ENCODE measurements around a stretch of chr10.

DNA sequence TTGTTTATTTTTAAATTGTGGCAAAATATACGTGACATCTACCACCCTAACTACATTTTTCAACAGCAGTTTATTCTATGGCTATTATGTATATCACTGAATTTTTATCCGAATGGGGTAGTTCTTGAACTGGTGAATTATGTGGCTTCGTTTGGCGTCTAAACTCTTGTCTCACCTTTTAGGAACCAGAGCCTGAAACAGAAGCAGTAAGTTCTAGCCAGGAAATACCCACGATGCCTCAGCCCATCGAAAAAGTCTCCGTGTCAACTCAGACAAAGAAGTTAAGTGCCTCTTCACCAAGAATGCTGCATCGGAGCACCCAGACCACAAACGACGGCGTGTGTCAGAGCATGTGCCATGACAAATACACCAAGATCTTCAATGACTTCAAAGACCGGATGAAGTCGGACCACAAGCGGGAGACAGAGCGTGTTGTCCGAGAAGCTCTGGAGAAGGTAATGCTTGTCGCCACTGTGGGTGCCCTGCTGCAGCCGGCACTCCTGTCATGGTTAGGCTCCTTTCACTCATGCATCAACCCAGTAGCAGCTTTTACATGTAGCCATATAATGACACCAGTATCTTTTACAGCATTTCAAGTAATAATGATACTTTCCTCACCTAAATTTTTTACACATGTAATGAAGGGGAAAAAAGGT lies 113.0 kb downstream of the ZMYND11 start:
- PRO-cap: no peak
- RAMPAGE, long total RNA: no peak
- RRBS: 98% methylated on average over 6 of the region's 18 CpGs

DNA sequence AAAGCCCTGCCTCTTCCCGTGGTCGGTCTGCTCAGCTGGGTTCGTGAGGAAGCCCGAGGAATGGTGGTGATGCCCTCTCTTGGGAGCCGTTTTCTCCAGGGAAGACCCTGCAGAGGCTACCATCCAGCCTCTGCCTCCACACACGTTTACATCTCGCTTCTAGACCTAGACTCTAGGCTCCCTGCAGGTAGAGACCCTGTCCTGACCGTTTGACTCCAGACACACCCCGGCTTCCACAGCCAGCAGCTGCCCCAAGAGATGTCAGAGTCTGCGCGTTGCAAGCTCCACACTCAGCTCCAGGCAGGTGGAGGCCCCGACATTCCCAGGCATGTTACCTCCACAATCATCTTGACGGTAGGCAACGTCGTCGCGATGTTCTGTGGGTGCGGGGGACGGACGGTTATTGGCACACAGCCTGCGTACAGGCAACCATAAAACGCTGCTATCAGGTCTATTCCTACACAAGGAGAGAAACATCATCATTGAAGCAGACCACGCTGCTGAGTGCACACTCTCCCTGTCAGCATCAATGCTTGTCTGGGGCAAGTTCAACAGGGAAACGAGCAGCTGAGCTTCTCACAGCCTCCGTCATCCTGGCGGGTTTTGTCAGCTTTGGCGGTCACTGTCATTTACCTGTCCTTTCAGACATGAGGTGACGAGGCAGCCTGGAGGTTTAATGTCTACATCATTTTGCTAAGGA lies 213.2 kb downstream of the ZMYND11 start:
- PRO-cap: no peak
- RAMPAGE, long total RNA: no peak
- RRBS: no CpG with 5 or more reads among the region's 28 CpGs

DNA sequence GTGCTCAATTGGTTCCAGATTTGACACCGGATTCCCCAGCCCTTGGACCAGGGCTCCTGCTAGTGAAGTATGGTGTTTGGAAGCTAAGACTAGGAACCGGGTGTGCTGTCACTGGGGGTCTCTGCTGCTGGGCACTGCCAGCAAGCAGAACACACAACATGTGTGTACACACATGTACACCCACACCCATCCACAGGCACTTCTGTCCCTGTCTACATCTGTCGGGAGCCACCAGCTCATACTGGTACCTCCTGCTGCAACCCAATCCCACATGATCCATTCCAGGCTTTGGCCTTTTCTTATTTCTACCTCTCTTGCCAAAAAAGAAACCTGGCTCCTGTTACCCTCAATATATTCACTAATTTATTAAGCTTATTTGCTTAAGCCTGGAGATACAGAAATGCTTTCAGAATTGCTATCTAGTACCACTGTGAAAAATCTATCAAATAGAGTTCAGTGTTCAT lies 246.0 kb downstream of the DIP2C start:
- PRO-cap: no peak
- RAMPAGE, long total RNA: no peak
- RRBS: no CpG with 5 or more reads among the region's 3 CpGs

DNA sequence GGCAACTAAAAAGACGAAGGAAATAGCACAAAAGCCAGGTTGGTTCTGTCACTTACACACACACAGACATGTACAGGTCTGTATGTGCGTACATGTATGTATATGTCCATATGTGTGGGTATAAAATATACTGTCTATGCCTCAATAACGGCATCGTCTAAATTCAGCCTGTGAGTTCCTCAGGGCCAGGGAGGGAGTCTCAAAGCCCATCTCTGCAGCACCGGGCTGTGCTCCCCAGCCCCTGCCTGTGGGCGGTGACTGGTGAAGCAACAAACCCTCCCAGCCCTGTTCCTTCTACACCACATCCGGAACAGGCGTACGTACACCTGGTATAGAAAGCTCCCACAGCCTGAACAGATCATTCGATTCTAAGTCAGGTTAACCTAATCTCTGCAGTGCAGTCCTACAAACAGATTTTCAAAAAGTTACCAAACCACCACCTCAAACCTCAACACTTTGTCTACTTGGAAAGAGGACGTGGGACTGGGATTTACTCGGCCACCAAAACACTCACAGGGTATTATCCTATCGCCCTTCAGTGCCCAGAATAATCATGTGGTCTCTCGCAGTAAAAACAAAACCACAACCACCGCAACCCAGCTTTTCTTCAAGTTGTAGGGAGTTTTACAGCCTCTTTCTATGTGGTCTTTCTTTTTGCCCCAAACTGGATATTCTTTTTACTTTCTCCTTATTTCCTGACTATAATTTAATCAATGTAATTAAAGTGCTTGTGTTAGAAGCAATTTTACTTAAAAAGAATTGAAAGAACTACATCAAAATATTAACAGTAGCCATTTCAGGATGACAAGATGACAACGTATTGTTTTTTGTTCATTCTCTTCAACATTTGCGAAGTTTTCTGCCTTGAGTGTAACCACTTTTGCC lies 238.4 kb downstream of the DIP2C start:
- PRO-cap: no peak
- RAMPAGE, long total RNA: no peak
- RRBS: 48% methylated on average over 3 of the region's 17 CpGs

GRCh38 chr10:458354-458901 lies 231.0 kb downstream of the DIP2C start:
- PRO-cap: no peak
- RAMPAGE, long total RNA: no peak
- RRBS: 78% methylated on average over 6 of the region's 23 CpGs

DNA sequence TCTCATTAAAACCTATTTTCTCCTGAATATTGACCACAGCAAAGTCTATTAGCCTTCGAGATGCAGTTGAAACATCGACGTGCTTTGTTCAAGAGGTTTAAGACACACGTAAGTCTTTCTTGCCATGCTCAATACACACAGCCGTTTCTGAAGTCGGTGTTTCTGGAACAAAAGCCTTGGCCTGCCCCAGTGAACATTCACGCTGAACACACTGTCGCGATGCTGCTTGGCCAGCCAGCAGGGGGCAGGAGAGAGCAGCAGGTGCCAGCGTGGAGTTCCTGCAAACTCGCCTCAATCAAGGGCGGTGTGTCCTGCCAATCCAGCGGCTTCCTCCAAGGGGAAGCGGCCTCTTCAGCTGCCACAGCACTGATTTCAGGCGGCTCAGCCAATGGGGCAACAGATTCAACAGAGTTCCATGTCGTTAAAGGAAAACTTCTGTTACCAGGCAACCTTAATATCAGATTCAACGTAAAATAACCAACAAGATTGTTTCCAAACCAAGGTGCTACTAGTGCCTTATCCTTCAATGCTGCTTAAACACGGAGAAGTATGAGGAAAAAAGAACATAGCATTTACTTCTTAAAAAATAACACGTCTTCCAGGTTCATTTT lies 178.4 kb downstream of the DIP2C start:
- PRO-cap: no peak
- RAMPAGE, long total RNA: no peak
- RRBS: no CpG with 5 or more reads among the region's 19 CpGs

GRCh38 chr10:546969-547436 lies 142.5 kb downstream of the DIP2C start:
- PRO-cap: no peak
- RAMPAGE, long total RNA: no peak
- RRBS: no CpG with 5 or more reads among the region's 9 CpGs

- PRO-cap: no peak
- RAMPAGE, long total RNA: no peak
- RRBS: no CpG with 5 or more reads among the region's 5 CpGs
Observed at GRCh38 chr10:645487-645990, 43.9 kb downstream of the DIP2C start.

DNA sequence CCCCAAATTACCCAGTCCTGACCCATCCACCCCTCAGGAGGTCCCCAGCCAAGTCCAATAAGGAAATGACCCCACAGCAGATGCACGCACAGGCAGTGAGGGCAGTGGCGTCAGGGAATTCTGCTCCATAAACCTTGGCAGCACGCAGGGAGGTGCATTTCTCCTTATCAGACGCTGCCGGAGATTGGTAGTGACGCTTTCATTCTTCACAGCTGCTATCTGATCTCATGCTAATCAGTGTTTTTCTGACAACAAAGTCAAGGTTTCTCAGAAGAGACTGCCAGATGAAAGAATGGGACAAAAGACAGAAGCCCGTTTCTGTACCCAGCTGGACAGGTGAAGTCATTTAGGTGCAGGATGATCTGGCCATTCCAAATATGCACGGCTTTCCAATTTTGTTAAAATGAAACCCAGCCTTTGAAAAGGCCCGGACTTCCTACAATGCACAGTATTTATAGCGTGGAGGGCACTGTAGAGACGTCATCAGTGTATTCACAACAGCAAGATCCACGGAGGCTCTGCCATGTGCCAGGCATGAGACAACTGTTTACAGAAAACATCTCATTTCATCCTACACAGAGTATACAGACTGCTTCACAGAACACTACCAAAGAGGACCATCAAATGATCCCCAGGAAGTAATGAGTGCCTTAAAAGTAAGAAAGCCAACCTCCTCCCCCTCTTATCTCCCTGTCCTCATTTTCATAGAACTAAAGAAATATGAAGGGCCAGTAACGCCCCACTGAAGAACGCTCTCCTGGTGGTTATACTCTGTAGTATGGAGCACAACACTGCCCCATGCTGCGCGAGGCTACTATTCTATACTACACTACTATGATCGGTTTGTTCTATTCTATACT lies 35.2 kb downstream of the DIP2C start:
- PRO-cap: no peak
- RAMPAGE, long total RNA: no peak
- RRBS: no CpG with 5 or more reads among the region's 17 CpGs

DNA sequence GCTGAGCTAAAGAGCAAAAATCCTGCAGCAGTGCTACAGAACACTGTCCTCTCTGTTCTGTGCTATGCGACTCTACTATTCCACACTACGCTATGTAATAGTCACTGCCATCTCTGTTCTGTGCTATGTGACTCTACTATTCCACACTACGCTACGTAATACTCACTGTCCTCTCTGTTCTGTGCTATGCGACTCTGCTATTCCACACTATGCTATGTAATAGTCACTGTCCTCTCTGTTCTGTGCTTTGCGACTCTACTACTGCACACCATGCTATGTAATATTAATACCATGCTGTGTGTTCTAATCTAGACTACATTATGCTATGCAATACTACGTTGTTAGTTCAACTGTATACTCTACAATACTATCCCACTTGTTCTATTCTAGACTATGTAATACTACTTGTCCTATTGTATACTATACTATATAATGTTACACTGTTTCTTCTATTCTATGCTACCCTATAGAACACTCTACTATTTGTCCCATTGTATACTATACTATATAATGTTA lies 34.1 kb downstream of the DIP2C start:
- PRO-cap: no peak
- RAMPAGE, long total RNA: no peak
- RRBS: no CpG with 5 or more reads among the region's 7 CpGs

- PRO-cap: no peak
- RAMPAGE, long total RNA: no peak
- RRBS: no CpG with 5 or more reads among the region's 10 CpGs
Observed at GRCh38 chr10:673534-674096, 15.9 kb downstream of the DIP2C start.

DNA sequence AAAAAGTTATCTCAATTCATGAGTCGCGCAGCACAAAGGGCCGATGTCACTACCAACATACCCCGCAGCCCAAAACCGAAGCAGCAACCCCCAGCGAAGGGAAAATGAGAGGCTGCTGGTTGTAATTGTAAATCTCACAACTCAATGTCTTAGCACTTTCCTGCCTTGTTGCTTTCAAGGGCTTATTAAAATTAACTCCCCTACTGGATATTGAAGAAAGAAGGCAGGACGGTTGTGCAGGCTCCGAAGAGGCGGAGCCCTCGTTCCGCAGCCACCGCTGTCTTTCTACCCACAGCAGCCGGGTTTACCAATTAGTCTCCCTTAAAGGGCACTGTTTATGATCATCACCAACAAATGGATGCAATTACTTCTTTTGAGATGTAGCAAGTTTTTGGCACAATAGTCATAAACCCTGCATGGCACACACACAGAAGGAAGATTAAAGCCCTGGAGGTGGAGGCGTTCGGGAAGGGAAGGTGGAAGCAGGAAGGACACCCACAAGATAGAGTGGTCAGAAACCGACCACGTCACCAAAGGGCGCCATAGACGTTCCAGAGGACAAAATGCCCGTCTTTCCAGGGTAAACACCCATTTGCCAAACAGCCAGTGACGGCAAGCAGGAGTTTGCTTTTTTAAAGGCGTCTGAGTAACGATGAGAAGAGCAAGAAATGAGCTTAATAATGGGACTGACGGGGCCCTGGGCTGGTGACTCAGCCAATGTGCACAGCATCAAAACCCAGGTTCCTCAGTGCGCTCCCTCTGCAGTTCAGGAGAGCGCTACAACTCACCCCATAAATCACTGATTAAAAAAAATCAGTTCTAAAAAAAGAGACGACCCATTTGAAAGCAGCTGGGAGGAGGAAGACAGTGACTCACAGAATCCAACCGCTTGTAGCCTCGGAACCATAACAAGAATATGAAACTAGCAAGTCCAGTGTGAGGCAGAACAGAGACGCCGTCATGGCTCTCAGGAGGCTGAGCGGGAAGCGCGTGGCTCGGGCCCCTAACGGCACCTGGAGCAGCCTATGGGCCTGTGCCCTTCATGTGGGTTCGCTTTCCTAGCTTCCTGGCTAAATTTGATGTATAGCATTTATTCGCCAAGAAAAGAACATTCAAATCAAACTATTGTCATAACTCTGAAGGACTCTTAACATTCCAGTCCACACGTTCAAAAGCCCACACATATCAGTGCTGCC lies 6.0 kb downstream of the DIP2C start:
- PRO-cap: no peak
- RAMPAGE, long total RNA: no peak
- RRBS: no CpG with 5 or more reads among the region's 39 CpGs

DNA sequence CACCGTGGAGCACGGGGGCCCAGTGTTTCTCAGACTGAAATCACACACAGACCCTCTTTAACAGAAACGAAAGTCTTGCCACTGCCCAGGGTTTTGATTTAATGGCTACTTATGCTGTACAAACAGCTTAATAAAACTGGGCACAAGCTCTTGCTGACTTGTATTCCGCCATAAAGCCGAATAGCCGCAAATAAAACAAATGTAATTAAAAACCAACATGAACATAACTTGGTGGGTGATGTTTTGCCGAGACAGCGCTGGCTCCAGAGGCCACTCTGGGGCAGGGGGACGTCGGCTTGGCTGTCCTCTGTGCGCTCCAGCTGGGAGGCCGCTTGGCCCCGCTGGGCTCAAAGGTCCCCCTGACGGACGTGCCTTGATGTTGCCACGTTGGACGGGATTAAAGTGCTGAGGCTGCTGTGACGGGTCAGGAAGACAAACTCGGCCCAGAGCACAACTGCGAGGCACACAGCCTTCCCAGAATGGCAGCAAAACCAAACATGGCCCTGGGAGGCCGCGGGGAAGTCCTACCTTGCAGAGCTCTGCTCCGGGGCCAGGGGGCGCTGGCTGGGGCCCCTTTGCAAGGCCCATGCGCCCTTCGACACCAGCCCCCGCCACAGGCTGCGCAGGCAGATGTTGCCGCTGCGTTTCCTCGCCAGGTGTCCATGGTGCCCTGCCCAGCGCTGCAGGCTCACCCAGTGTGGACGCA lies 99.3 kb upstream of the DIP2C start:
- PRO-cap: no peak
- RAMPAGE, long total RNA: no peak
- RRBS: no CpG with 5 or more reads among the region's 33 CpGs

- PRO-cap: no peak
- RAMPAGE, long total RNA: no peak
- RRBS: no CpG with 5 or more reads among the region's 7 CpGs
Observed at GRCh38 chr10:803419-803702, 113.9 kb upstream of the DIP2C start.

GRCh38 chr10:807591-808403 lies 118.3 kb upstream of the DIP2C start:
- PRO-cap: no peak
- RAMPAGE, long total RNA: no peak
- RRBS: 96% methylated on average over 4 of the region's 20 CpGs

DNA sequence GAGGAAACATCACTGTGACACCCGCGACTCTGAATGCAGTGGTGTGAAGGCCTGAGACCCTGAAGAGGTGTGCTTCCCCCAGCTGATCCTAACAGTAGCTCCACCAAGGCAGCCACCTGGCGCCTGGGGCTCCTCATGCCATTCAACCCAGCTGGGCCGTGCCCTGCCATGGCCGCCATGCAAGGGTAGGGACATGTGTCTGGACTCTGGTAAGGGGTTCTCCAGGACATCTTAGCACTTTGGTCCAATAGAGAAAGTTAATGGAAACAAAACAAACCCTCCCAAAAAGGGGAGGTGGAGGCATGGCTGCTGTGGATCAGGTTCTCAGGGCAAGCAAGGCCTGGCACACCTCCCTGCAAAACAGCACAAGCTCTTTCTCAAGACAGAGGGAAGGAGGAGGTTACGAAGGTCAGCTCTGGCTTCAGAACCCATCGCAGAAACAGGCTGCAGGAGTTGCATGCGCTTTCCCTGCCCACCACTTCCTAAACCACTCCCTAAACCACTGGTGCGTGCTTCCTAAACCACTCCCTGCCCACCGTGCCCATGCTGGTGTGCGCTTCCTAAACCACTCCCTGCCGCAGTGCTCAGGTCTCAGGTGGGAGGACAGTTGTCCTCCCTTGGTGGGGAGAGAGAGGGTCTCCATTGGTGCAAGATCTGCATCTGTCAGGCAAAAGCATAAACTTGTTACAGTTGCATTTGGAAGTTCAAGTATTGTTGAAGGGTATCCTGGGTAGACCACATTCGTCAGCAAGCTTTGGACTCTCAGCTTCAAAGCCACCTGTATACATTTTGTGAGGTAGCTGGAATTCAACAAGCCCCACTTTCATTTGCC lies 108.6 kb downstream of the LARP4B start:
- PRO-cap: no peak
- RAMPAGE, long total RNA: no peak
- RRBS: no CpG with 5 or more reads among the region's 13 CpGs

DNA sequence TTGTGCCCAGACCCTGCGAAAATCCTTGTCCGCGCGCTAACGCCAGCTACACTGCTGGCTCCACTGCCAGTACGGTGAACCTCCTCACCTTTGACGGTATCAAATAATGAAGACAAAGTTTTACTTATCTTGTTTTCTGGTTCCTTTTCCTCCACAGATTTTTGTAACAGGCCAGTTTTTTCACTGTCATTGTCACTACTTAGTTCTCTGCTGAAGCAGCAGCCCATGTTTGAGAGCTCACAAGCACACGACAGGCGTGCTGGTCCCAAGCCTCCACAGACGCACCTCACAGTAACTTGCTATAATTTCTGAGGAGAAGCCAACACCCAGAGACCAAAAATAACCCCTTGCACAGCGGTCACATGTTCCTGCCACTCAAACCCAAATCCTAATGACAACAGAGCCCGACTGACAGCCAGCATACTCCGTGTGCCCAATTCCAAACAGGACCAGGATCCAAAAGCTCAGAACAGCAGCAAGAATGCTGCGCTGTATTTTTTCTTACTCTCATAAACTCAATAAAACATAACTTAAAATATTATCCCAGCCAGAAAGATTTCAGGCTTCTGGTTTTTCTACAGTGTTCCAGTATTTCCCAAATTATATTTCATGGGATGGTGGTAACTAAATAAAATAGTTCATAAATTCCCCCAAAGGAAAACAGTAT lies 58.5 kb downstream of the LARP4B start:
- PRO-cap: no peak
- RAMPAGE, long total RNA: no peak
- RRBS: no CpG with 5 or more reads among the region's 14 CpGs

DNA sequence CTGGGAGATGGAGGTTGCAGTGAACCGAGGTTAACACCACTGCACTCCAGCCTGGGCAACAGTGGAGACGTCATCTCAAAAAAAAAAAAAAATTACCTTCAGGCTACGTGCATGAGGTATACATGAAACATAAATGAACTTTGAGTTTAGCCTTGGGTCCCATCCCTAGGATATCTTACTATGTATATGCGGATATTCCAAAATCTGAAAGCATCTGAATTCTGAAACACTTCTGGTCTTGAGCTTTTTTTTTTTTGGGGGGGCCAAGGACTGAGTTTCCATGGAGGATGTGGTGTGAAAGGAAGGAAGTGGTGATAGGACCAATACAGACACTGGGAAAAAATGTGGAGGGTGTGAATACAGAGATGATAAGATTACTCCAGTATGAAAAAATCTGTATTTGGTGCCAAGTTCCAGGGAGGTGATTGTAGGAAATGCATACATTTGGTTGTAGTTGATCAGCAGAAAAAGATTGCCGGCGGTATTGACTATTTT lies 5.6 kb downstream of the WDR37 start:
- PRO-cap: no peak
- RAMPAGE, long total RNA: no peak
- RRBS: no CpG with 5 or more reads among the region's 6 CpGs

- PRO-cap: no peak
- RAMPAGE, long total RNA: no peak
- RRBS: 89% methylated on average over 7 of the region's 31 CpGs
Observed at GRCh38 chr10:3138410-3139342, 33.9 kb downstream of the PITRM1 start.

GRCh38 chr10:3197314-3198191 lies 25.0 kb upstream of the PITRM1 start:
- PRO-cap: no peak
- RAMPAGE, long total RNA: no peak
- RRBS: 2% methylated on average over 5 of the region's 27 CpGs